Measurements from ENCODE around the gene ACOD1.

DNA sequence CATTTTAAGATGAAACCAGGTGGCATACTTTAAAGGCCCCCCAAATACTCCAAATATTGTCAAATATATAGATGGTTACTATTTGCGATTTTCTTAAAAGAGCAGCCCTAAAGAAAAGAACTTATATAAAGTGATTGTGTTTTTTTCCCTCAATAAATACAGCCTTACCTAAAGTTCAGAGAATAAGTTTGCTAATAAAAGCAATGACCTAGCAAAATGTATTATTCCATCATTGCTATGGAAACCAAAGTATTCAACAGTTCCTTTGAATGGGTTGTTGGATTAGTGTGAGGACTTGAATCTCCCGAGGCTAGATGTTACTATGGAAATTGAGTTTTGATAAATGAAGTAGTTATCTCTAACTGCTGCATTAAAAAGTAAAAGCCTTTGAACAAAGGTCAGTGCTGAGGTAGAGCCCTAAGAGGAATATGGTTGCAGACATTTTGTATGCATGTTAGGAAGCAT, 6.1 kb downstream of the KLF5 start:
- PRO-cap, result no peak

GRCh38 chr13:73177938-73178634, 119.3 kb downstream of the KLF5 start:
- PRO-cap, result no peak

- PRO-cap, result no peak
These were observed 189.9 kb downstream of the KLF5 start for GRCh38 chr13:73248581-73249205.

- PRO-cap, result no peak
These were observed 309.8 kb downstream of the KLF5 start for GRCh38 chr13:73368440-73369076.

- PRO-cap, result no peak
These were observed 362.8 kb downstream of the KLF5 start for GRCh38 chr13:73421571-73422115.

DNA sequence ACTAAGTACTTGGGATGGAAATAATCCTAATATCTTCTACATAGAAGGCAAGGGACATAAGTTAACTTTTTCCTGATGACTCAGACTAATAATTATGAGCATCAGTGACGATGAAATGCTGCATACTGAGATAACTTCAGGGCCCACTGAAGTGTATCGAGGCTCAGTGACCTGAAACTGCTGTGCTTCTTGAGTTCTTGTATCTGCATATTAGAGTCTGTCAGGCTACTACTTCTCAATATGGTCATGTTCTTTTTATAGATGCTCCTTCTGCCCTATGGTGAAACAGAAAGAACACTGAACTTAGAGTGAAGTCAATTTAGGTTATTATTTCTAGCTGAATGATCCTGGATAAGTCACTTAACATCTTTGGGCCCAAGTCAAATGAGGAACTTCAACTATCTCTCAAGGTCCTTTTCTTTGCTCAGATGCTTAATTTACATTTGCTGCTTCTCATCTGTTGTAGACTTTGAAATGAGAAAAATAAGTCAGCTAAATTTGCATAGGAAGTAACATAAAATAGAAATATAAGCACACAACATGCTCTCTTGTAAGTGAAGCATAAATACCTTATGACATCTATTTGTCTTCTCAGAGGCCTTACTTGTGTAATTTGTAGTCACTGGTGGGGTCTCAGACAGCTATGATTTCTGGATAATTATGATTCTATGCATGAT, 909.1 kb downstream of the KLF5 start:
- PRO-cap, result no peak

DNA sequence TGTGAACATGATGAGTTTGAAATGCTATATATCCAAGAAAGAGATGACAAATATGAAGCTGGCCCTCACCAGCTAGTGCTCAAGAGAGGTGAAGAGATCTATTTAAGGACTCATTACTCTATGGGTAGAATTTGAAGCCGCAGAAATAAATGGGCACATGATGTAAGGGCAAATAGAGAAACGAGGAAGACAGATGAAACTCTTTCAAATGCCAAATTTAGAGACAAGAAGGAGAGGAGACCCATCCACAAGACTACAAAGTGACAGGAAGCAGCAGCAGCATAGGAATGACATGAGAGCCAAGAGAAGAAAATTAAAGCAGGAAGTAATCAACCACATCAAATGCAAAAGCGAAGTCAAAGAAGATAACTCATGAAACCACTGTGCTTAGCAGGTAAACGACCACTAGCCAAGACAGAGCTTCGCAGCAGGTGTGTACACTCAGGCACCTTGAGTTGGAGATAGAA, 1011.1 kb downstream of the KLF5 start:
- PRO-cap, result no peak

GRCh38 chr13:74111291-74111712, 1052.5 kb downstream of the KLF5 start:
- PRO-cap, result no peak

DNA sequence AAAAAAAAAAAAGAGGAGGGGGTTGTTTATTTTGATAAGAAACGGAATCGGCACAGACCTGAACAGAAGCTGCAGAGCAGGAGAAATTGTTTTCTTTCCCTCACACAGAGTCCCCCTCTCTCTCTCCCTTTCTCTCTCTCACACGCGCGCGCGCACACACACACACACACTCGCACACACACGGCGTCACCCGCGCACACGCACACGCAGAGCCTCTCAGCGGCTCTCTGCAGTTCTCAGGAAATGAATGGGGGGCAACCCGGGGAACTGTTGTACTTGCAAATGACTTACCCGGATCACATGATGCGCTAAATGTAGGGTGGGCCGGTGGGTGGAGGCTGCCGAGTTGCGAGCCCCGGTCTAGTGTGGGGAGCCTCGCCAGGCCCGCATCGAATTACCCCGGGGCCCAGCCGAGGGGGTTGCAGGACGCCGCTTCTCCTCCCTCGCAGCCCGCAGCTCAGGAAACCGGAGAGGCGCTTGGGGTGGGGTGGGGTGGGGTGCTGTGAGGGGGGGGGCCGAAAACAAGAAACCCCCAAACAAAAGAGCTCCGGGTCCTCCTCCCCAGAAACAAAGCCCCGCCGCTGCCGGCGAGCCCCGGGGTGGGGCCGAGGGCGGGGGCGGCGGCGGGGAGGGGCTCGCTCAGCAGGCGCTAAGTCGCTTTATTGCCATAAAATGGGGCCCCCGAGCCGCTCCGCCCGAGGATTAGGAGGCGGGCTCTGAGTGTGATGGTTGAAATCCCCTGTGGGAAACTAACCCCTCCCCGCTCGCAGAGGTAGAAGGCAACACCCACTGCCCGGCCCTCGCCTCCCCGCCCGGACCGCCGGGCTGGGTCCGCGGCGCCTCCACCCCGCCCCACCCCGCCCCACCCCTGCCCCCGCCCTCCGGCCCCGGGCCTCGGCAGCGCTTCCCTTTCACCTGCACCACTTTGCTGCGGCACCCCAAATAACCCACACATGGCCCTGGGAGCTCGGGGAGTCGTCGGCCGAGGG, 1075.2 kb downstream of the KLF5 start:
- PRO-cap, result bidirectional peak, plus-strand start at position 242 of the sequence, minus-strand start at position 244 of the sequence; bidirectional peak, plus-strand start at position 805 of the sequence, minus-strand start at position 816 of the sequence

DNA sequence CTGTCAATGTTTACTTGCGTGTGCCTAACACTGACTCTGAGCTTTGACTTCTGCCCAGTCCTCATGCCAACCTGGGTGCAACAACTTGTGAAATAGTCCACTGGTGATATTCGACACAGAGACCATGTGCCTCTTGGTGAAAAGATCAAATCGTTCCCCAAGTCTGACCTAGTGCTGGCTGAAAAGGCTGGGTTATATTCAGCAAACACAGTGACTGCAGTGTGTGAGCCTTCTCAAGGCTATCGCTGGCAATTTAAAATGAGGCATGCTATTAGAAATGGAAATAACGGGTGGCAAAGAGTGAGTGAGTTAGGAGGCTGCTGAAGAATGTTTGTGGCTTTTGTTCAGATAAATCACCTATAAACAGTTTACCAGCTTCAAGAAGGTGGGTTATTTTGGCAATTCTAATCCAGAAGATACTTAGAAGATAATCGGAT, 1109.6 kb downstream of the KLF5 start:
- PRO-cap, result no peak

DNA sequence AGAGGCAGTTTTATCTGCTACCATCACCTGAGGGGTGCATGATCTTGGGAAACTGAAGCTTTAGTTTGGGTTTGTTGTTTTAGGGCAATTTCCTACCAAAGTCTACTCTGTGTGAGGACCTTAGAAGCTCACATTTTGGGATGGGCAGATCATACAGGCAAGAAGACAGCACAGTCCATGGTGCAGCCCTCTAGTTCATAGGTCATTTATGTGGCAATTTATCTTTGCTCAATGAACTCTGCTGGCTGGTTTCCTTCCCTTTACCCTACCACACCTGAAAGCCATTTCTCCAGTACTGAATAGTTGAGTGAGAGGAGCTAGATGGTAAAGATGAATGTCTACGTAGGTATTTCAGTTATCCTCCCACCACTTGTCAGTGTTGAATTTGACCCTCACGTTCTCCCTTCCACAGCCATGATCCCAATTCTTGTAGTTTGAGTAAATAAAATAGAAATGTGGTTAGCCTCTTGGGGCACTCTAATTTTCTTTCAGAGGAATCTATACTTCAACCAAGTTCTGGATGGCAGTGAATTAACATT, 1163.0 kb downstream of the KLF5 start:
- PRO-cap, result no peak

DNA sequence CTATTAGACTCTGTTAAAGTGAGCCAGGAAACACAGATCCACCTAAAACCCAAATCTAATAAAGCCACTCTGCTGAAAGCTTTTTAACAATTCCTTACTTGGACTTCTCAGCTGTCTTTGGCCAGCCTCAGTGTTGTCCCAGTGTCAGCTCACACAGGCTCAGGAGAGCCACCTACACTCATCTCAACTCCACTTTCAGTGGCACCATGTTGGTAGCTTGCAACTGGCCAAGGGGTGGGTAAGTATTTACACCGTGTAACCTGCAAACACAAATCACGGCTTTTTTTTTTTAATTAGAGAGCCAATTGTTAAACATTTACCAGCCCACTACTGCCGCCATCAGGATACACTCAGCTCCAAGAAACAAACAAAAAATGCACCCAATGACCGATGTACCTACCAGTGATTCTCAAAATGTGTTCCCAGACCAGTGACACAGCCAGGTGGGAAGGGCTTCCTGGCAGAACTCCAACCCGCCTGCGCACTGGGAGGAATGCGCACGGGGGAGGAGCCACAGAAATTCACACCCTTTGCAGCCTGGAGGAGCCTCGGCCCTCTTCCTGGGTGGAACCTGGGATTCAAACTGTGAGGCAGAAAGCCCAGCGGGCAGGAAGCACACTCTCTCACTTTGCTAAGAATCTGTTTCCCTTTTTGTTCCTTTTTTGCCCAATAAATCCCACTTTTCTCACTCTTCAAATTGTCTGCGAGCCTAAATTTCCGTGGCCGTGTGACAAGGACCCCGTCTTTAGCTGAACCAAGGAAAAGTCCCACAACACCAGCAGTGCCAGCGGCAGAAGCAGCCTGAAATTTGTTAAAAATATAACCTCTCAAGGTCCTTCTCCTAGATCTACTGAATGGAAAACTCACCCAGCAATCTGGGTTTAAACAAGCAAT, 255.9 kb downstream of the TBC1D4 start:
- PRO-cap, result no peak

- PRO-cap, result no peak
These were observed 178.6 kb downstream of the TBC1D4 start for GRCh38 chr13:75303317-75303833.

DNA sequence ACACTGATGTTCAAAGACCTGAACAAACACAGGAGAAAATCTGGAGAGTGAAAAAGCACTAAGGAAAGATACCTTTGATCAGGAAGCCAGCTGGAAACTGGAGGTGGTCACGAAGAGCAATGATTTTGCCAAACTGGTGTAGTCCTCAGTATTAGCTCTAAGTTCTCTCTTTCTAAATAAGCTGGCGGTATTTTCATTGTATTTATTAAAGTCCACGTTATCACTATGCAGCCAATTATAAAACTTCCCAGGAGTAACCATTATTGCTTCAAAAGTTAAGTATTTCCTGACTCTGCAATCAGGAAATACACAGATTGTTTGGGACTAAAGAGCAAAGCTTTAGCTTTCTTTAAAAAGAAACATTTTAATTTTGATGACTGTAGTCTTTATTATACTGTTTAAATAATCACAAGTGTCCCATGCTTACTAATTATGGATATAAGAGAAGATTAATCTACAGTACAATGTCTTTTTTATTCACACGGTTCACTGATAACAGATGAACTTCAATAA, 115.1 kb downstream of the TBC1D4 start:
- PRO-cap, result no peak

GRCh38 chr13:75391874-75392336, 90.1 kb downstream of the TBC1D4 start:
- PRO-cap, result no peak

- PRO-cap, result no peak
These were observed 153.4 kb downstream of the LMO7 start for GRCh38 chr13:75789463-75789929.

DNA sequence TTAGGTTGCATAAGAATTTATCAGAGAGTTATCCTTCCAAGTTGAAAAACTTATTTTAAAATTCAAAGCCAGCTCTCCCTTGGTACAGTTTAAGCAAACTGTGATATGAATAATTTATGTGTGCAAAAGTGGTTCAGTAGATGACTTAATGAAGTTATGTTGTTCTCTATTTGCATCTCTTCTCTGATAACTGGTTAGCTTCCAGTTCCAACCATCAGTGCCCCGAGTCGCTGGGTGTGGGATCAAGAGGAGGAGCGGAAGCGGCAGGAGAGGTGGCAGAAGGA, 204.0 kb downstream of the LMO7 start:
- PRO-cap, result no peak

DNA sequence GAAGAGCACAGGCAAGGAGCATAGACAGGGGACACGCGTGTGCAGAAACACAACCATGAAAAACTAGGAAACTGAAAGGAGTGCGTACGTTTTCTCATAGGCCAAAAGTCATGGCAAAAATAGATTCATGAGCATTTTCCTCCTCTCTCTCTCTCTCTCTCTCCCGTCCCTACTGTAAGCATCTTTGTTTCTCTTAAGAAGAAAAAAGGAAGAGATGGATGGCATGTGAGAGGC, 60.4 kb downstream of the KCTD12 start:
- PRO-cap, result no peak

DNA sequence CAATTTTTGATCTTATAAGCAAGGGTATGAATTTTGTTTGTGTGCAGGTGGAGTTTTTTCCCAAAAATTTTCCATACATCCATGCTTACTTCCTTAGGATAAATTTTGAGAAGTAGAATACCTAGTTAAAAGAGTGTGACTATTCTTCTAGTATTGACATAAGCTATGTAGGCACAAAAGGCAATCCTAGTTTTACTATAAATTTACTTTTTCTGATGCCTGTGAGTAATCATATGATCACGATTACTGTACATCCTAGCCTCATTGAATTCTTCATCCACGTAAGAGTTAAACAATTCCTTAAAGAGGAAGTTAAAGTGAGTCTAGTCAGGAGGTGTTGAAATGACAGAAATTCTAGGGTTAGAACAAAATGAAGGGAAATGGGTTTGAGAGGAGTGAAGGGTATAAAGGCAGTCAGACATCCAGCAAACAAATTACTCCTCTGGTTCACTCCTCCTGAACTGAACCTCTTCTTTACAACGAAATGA, at the start of gene ACOD1:
Gene ACOD1, plus strand, starts transcription at position 437 of the 488 bp plus-strand sequence.
- PRO-cap, result no peak

DNA sequence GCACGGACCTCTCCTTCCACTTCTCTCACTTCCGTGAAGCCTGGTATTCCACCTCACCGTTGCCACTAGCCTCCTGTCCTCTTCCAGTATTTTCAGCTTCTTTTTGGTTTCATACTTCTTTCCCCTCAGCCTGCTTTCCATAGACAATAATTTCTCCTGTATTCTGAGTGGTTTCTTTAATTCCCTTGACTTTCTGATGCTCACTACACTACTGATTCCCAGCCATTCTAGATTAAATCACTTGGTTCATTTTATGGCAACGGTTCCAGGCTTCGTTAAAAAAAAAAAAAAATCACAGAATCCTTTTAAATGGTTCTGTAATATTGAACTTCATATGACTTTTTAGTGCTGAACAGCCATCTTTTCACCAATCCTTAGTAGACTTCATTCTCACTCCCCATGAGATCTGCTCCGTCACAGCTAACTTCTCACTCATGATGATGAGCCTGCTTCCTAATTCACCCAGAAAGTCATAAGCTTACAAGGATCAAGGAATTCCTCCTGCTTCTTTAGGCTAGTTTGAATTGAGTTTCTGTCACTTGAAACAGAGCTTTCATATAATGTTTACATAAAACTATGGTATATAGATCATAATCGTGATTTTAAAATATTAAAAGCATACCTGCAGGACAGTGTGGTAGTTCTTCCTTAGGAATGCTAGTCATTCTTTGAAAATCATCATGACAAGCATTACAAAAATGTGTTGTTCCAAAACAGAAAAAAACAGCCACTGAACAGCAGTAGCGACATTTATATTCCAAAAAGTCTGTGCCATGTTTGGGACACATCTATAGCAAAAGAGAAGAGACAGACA, 23.6 kb upstream of the FBXL3 start:
- PRO-cap, result no peak